B cell (primary cell): ENCODE measurements around a stretch of chr14.

DNA sequence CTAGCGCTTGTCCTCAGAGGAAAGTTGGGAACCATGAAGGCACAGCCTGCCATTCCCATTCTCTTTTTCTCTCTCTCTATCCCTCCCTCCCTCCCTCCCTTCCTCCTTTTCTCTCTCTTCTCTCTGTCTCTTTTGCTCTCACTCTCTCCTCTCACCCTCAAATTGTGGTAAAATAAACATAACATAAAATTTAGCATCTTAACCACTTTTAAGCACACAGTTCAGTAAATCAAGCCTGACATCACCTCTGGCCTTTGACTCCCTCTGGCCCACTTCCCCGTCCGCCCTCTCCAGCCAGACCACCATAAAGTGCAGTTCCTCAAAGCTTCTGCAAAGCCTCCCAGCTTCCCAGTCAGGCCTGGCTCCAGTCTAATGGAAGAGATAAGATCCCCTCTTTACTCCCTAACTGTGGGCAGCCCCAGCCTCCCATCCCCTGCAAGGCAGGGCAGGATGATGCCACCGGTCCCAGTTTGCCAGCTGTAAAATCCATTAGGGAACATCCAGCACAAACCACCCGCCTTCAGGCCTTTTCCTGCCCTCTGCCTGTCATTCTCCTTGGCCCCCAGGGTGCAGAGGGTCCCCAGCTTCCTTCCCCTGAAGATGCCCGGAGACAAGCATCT is 93.5 kb upstream of the CLMN start:
- PRO-cap: no peak
- CAGE, long polyA plus RNA: no peak

- PRO-cap: unidirectional peak, plus-strand start at chr14:95487128
- CAGE, long polyA plus RNA: no peak
Measured at GRCh38 chr14:95486939-95487301, 29.5 kb downstream of the SYNE3 start.

DNA sequence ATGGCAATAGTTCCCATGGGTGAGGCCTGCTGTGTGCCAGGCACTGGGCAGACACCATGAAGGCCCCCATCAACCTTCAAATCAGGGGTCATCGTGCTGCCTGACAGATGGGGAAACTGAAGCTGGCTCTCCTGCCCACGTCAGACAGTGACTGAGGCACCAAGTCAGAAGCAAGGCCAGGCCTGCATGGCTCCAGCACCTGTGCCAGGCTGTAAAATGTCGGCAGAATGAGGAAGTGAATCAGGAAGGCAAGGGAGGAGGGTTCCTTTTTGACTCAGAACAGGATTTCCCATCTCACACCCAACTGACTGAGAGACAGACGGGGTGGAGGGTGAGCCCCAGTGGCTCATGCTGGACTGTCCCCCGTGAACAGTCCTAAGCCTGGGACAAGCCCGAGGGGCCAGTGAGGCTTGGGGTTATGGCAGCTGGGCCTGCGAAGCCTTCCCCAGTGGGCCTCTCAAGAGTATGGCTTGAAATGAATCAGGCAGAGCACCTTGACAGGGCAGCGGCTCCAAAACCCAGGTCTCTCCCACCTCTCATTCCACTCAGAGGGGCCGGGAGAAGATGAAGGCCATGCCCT is 20.9 kb downstream of the SYNE3 start:
- PRO-cap: bidirectional peak, plus-strand start at position 318 of the sequence, minus-strand start at position 229 of the sequence
- CAGE, long polyA plus RNA: no peak

GRCh38 chr14:95530439-95531369 is 4.1 kb upstream of the GLRX5 start:
- PRO-cap: no peak
- CAGE, long polyA plus RNA: no peak

DNA sequence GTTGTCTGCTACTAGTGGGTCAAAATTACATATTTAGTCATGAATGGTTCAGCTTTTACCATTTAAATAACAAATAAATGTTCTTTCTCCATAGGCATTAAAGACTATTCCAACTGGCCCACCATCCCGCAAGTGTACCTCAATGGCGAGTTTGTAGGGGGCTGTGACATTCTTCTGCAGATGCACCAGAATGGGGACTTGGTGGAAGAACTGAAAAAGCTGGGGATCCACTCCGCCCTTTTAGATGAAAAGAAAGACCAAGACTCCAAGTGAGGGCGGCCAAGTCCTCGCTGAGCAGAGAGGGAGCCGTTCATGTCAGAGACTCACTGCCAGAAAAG is 9.0 kb downstream of the GLRX5 start:
- PRO-cap: no peak
- CAGE, long polyA plus RNA: no peak

DNA sequence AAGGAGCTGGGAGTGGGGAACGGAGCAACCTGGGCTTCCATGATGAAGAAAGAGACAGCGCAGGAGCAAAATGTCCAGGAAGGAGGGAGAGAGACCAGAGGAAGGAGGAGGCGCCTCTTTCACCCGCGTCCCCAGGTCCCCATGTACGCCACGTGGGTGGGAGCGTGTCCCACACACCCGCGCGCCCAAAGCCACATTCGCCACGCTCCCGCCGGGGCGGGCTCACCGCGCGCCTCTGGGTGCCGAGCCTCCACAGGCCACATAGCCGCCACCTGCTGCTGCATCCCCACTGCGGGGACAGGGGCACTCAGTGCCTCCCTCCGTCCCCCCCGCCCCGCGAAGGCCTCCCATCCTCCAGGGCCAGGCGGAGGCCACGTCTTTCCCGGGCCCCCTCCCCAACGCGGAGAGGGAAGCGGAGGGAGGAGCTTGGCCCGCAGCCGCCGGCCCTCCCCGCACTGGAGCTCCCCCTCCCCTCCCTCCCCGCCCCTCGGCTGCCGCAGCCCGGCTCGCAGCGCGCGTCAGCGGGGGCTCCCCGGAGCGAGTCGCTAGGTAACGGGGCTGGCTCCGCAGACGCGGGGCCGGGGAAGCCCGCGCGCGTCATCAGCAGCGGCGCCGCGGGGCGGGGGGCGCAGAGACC is 162.0 kb upstream of the TCL1A start:
- PRO-cap: bidirectional peak, plus-strand start at position 569 of the sequence, minus-strand start at position 255 of the sequence
- CAGE, long polyA plus RNA: no peak

DNA sequence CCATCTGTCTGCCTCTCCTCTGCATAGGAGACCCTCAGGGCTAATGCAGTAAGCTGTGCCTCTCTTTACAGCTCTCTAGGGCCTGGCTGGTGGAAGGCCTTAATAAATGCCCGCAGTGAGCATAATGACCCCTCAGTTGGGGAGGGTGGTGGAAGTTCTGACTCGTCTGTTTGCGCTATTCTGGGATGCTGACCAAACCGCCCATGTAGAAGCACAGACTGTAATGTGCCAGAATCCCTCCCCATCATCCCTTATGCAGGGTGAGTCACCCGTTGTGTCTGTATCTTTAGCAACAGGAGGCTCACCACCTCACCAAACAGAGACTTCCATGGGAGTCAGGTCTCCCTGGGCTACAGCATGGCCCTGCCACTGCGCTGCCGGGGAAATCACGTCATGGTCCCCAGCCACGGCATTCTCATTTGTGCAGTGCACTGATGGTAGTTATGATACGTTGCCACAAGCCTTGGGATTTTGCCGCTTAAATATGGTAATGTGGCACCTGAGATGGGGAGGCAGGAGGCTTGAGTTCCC is 14.8 kb downstream of the C14orf132 start:
- PRO-cap: no peak
- CAGE, long polyA plus RNA: no peak

DNA sequence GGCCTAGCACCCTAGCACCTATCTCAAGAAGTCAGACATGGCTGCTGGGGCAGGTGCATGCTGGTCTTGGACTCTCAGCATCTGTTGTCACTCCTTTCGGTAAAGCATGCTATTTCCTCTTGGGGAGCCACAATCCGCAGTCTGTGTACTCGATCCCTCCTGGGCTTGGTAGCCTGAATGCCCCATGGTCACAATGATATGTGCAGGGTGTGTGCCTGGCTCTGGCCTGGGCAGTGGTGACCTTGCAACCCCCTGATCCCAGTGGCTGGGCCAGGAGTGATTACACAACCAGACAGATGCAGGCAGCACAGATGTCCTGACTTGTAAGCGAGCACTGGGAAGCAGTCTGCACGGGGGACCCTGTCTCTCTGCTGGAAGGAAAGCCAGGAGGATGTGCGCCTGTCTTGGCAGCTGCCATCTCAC is 58.0 kb downstream of the C14orf132 start:
- PRO-cap: no peak
- CAGE, long polyA plus RNA: no peak

DNA sequence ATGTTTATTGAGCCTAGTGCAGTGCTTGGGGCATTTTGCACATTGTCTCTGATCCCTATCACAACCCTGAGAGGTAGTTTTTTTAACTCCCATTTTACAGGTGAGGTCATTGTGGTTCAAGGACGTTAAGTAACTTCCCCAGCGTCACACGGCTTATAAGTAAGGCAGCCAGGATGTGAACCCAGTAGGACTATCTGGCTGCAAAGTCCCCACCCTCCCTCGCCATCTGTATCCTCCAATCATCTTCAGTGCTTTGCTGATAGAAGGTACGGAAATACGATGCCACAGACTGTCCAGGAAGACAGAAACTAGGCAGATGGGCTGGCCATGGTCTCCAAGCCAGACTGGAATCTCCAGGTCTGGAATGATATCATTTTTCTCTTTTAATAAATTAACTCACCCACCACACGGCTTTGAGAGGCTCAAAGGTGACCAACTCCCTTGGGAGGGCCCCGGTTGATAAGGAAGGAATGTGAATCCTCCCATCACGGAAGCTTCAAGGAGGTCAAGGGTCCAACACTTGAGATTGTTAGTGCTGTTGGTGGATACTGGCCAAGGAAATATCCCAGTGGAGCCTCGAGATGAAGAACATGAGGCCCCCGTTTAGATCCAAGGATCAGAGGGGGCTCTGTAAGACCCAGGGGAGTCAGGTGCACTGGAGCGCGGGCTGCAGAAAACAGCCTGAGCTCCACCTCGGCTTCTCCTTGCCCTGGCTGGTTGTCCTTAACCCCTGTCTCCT is 16.2 kb upstream of the BDKRB1 start:
- PRO-cap: no peak
- CAGE, long polyA plus RNA: no peak

GRCh38 chr14:96252222-96252741 is 3.7 kb upstream of the BDKRB1 start:
- PRO-cap: no peak
- CAGE, long polyA plus RNA: no peak

DNA sequence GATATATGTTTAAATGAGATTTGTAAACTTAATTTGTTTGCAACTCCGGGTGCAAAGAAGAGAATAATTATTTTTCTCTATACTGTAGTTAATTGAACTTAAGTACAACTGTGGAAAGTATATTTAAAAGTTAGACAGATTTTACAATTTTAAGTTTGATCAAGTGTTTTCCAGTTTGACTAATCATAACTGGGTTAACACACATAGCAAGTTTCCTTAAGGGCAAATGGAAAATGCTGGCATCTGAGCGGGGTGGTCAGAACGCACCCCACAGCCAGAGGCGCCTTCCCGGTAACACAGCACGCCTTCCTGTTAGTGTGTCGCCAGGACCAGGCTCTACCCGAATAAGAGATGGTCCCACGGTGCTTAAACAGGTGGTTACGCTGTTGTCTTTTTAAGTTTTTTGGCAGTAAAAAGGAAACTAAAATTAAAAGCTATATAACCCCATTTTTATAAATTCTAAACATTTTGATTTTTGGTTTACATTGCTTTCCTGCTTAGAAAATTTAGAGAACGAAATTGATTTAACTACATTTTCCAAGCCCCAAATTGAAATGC is 28.0 kb downstream of the BDKRB1 start:
- PRO-cap: no peak
- CAGE, long polyA plus RNA: no peak

DNA sequence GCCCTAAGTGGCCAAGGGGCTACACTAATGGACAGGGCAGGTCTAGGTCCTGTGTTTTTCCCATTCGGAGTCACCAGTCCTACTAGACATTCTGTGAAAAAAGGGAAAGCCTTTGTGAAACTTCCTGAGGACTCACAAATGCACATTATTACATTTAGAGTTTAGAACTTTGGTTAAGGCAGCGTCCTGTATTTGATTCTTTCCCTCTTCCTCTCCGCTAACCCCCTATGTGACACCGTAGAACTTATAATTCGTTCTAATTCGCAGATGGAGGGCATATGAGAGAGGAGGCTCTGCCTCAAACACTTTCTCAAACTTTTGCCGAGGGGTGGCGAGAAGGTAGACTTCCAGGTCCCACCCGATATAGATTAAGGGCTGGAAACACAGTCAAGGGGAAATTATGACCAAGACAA is 1.0 kb upstream of the PAPOLA start:
- PRO-cap: no peak
- CAGE, long polyA plus RNA: no peak

DNA sequence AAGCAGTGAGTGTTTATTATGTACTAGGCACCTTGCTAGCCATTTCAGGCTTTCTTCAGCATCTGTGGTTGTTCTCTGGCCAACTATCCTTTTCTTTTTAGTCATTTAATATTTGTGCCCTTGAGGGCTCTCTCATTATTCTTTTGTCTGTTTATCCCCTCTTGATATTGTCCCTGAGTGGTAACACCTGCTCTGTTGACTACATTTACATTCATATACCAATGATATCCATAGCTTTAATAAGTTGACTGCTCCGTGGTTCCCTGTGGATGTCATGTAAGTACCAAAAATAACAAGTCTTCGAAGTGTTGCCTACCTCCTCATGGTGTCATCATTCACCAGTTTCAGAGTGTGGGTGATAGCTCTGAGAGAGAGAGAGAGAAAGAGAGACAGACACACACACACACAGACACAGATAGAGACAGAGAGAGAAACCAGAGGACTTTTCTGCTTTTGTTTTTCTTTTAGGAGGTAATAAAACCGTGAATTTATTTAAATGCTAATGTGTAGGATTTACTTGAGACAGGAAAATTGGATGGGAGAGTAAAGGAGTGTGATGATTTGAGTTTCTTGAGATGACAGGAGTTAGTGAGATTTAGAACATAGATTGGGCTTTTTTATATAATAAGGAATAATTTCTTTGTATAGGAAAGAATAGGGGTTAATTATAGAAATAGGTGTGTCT is 52.2 kb downstream of the PAPOLA start:
- PRO-cap: no peak
- CAGE, long polyA plus RNA: no peak

- PRO-cap: no peak
- CAGE, long polyA plus RNA: no peak
Measured at GRCh38 chr14:96852755-96853178, 55.6 kb downstream of the VRK1 start.

- PRO-cap: no peak
- CAGE, long polyA plus RNA: no peak
Measured at GRCh38 chr14:97458427-97459829, 661.7 kb downstream of the VRK1 start.

- PRO-cap: no peak
- CAGE, long polyA plus RNA: no peak
Measured at GRCh38 chr14:98203425-98203895, 1068.5 kb downstream of the BCL11B start.

DNA sequence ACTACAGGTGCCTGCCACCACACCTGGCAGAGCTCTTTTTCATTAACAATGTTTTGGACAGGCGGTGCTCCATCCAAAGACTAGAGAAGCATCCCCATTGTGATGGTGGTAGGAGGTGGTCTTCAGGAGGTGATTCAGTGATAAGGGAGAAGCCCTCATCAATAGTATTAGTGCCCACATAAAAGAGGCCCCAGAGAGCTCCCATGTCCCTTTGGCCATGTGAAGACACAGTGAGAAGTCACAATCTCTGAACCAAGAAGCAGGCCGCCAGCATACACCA is 920.4 kb downstream of the BCL11B start:
- PRO-cap: no peak
- CAGE, long polyA plus RNA: no peak

GRCh38 chr14:98443945-98444451 is 828.0 kb downstream of the BCL11B start:
- PRO-cap: no peak
- CAGE, long polyA plus RNA: no peak

GRCh38 chr14:98607465-98607734 is 664.6 kb downstream of the BCL11B start:
- PRO-cap: no peak
- CAGE, long polyA plus RNA: no peak

GRCh38 chr14:99017003-99017478 is 255.0 kb downstream of the BCL11B start:
- PRO-cap: no peak
- CAGE, long polyA plus RNA: no peak